ENCODE measurements around the gene TNFRSF6B.

GRCh38 chr20:63619180-63619870 is 7.6 kb downstream of the GMEB2 start:
- PRO-cap, 2 experiments = no peak in any of the 2 experiments

DNA sequence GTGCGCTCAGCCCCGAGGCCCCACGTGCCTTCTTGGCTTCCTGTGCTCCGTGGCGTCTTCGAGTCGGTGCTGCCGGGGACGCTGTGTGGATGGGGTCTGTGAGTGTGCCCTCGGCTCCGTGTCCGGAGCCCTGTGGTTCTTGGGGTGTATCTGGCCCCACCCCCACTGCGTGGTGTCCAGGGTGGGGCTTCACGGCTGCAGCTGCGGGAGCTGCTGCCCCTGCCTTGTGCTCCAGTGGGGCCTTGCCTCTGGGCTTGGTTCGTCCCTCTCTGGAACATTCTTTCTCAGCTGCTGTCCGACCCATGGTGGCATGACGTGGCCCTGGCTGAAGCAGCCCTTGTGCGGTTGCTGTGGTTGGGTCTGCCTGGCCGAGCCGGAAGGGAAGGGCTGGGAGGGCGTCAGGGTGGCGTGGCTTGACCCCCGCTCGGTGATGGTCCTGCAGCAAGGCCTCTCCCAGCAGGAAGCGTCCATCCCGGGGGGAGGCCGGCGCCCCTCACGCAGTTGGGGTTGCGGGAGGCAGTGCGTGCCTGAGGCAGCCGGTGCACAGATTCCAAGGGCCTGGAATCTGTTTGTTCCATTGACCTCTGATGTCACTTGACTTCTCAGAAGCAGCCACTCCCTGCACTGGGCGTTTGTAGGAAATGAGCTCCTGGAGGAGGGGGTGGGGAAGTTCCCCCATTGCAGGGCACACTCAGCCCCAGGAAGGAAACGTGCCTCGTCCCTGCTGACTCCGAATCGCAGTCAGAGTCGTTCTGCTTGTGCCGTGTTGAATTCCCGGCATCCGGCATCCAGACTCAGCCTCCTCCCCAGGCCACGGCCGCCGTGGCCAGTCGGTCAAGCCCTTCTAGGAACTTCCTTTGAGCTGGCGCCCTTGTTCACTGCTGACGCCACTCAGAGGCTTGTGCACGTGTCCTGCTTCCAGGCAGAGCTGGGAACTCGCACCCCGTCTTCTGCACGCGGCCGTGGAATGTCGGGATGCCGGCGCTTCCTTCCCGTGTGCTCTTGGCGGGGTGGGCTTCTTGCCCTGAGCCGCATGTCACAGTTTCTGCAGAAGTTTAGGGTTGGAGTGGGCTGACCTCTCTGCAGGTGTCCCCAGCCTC is 9.8 kb upstream of the TNFRSF6B start:
- PRO-cap, 2 experiments = peak in 2 of 2 experiments; most common plus-strand start position 955 of the sequence (in 2); most common minus-strand start position 271 of the sequence (in 2)

GRCh38 chr20:63687398-63687791 is 9.1 kb upstream of the TNFRSF6B start:
- PRO-cap, 2 experiments = no peak in any of the 2 experiments

GRCh38 chr20:63696113-63697058 is at the start of gene TNFRSF6B:
Gene TNFRSF6B (plus strand): TSS chr20:63696652.
- PRO-cap, 2 experiments = peak in 1 of 2 experiments; most common plus-strand start chr20:63696651 (in 1)

GRCh38 chr20:63697996-63698760 is 1.7 kb downstream of the TNFRSF6B start:
- PRO-cap, 2 experiments = no peak in any of the 2 experiments

DNA sequence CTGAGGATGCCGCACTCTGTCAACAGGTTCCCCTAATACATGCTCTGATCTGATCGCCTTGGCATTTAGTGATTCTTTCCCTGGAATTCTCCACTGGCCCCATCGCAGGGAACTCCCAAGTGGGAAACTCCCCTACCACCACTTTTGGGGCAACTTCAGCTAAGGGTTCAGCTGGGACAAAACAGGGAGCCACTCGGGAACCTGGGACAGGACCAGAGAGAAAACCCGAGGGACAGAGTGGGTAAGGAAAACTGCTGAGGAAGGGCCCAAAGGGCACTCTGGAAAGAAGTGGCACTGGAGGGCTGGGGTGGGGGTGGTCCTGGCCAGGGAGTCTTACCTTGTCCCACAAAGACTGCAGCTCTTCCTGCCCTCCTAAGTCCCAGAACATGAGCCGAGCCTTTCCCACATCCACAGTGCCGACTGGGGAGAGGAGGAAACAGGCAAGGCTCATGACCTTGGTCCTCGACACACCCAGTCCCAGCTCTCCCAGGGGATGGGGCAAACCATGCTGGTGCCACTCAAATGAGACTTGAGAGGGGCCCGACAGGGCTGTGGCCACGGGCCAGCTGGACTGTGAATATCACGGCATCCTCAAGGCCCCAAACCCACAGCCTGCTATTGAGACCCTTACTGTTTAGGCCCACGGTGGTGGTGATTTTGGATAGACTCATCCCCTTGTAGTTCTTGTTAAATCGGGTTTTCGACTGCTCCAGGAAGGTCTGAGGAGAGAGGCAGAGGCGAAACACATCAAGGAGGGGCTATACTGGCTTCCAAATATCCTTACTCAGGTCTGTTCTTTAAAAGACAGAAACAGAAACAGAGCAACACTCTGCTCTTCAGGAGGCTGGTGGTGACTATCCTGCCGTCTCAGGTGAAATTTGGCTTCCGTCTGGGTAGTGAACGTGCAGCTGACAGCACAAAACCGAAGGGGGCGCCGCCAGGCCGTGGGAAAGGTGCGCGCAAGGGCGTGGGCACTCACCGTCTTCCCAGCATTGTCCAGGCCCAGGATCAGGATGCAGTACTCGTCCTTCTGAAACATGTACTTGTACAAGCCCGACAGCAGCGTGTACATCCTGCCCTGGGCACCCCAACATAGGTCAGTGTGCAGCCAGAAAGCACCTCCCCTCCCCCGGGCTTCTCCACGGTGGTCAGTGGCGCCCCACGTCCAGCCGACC is 1.4 kb downstream of the ARFRP1 start:
- PRO-cap, 2 experiments = no peak in any of the 2 experiments

DNA sequence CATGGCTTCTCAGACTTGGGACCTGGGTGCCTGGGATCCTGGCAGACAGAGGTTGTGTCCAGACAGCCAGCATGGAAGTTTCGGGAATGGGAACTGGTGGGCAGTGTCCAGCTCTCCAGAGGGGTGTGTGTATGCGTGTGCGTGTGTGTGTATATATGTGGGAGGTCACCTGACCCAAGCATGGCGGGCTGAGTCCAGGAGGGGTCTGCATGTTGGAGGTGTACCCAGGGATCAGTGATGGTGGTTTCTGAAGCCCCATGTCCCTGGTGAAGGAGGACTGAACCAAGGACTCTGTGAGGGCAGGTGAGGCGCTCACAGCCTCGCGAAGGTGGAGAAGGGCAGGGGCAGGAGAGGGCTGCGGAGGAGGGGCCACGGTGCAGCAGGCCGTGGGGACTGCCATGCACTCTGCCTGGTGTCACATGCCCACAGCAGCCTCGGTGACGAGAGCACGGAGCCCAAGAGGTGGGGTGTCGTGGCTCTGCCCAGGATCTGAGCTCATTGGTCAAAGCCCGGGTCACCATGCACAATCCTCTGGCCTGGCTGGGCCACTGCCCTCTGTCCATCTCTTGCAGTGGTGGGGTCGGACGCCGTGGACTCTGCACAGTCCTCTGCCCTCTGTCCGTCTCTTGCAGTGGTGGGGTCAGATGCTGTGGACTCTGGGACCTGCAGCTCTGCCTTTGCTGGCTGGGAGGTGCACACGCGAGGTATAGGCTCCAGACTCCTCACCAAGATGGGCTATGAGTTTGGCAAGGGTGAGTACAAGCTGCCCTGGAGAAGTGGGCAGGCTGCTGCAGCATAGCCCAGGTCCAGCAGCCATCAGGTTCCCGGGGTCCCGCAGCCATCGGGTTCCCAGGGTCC is 2.2 kb upstream of the LIME1 start:
- PRO-cap, 2 experiments = no peak in any of the 2 experiments

DNA sequence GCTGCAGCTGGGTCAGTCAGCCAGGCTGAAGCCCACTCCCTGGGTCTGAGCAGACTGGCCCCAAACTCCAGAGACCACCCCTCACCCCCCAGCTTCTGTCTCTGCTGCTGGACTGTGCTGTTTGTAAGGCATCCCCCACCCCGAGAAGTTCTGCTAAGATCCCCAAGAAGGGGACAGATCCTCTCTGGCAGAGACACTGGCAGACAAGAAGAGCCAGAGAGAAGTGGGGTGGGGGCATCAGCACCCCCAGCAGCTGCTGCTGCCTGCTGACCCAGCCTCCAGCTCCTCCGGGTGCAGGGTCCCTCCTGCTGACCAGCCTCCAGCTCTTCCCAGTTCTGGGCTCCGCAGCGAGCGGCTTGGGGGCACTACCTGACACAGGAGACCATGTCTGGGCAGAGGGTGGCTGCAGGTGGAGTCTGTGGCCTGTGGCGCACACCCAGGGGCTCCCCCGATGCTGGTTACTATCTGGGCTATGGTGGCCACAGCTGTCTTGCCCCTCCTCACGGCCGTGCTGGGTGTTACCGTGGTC is 363 bp downstream of the LIME1 start:
- PRO-cap, 2 experiments = no peak in any of the 2 experiments

DNA sequence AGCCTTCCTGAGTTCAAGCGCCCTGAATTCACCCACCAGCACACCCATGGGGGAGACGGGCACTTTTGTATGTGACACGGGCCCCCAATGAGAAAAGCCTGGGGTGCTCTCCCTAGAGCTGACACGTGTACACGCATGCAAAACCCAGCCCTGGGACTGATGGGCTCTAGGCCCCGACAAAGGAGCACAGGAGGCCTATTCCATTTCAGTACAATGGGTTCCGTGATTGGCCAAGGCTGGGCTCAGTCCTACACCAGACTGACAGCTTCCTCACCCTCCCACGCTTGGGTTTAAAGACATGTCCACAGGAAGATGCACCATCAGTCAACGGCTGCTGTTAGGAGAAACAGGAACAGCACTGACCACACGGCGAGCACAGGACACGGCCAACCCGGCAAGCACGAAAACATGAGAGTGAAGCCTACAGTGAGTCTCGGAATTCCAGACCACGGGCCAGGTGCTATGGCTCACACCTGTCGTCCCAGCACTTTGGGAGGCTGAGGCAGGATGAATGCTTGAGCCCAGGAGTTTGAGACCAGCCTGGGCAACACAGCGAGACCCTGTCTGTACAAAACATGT is 8.7 kb downstream of the ZBTB46 start:
- PRO-cap, 2 experiments = peak in 2 of 2 experiments; most common plus-strand start position 320 of the sequence (in 2)

- PRO-cap, 2 experiments = peak in 1 of 2 experiments; most common plus-strand start chr20:63864022 (in 1); most common minus-strand start chr20:63864180 (in 1)
These were observed 1.1 kb upstream of the TPD52L2 start for GRCh38 chr20:63863745-63864687.

DNA sequence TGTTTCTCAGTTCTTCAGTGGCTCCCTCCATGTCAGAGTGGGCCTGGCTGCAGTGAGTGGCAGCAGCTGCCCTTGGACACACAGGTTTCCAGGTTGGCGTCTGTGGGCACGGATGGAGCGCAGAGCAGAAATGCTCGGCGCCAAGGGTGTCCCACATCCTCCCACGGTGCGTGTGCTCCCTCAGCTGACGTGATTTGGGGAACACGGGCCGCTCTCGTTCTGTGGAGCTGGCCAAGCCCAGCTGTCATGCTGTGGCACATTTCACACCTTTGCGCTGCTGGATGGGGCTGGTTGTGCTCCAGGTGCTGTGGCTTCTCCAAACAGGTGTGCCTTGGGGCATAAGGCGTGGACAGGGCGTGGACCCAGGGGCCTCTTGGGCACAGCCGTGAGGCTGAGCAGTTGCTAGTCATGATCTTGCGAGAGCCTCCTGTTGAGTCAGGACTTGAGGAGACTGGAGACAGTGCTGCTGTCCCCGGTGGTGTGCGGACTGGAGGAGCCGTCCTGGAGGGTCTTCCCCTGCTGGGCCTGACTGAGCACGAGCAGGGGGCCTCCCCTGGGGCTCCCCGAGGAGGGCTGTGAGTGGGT is 9.5 kb upstream of the DNAJC5 start:
- PRO-cap, 2 experiments = no peak in any of the 2 experiments

- PRO-cap, 2 experiments = no peak in any of the 2 experiments
These were observed 5.7 kb upstream of the DNAJC5 start for GRCh38 chr20:63888852-63889905.

- PRO-cap, 2 experiments = no peak in any of the 2 experiments
These were observed 2.4 kb upstream of the DNAJC5 start for GRCh38 chr20:63892522-63893030.

DNA sequence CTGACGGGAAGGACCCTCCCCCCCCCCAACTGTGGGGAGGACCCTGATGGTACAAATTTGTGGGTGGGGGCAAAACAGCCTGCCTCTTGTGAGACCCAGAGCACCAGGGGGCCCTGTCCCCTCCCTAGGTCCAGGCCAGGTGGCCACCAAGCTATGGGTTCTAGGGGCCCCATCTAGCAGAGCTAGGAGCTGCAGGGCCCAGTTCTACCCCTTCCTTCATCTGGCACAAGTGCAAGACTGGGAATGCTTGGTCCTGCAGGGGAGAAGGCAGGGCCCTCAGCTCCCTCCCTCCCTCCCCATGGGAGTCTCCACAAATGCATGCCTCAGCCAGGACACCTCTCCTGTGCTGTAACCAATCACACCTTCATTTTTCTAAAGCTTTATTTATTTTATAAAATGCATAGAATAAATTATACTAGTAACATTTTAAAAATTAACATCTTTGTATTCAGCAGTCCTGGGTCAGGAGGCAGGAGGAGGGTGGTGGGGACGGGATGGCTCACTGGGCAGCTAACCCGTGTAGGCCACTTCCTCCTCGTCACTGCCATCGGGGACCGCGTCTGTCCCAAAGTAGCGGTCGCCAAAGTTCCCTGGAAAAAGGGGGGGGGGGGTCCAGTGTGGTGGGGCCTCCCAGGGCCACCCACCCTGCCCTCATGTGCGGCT is 16.6 kb downstream of the UCKL1 start:
- PRO-cap, 2 experiments = no peak in any of the 2 experiments

DNA sequence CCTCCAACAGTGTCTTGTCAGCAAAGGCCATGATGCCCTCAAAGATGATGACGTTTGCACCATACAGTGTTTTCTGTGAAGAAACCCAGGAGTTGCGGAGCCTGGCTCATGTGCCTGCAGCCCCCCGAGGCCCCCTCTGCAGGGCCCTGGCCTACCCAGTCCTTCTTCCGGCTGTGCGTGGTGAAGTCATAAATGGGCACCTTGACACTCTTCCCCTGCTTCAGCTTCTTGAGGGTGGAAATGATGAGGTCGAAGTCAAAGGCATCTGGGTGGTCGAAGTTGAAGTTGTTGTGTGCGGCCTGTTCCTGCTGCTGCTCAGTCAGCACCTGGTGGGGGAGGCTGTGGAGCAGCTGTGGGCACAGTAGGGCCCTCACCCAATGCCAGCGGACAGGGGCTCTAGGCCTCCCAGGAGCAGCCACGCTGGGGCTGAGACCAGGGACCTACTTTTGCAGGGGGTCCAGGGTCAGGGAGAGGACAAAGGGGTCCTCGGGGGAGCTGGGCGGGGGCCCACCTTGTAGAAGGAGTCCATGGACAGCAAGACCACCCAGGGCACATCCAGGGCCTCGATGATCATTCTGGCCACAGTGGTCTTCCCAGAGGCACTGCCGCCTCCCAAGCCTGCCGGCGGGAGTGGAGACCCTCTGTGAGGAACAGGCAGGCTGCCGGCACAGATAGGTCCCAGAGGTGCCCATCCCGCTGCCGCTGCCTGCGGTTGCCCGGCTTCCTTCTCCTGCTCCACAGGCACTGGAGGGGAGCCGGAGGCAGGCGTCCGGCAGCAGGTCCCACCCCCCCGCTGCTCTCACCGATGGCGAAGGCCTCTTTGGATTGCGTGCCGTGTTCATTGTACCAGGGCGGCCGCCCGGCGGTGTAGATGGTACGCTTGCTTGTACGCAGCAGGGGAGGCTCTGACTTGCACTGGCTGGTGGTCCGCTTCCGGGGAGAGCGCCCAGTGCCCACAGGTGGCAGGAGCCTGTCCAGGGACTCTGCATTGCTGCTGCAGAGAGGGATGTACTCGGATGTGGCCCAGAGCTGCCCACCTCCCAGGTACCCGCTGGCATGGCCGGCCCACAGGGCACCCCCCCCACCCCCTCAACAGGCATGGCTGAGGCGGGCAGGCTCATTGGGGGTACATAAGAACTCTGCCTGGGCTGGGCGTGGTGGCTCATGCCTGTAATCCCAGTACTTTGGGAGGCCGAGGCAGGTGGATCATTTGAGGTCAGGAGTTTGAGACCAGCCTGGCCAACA is 10.1 kb downstream of the UCKL1 start:
- PRO-cap, 2 experiments = no peak in any of the 2 experiments

DNA sequence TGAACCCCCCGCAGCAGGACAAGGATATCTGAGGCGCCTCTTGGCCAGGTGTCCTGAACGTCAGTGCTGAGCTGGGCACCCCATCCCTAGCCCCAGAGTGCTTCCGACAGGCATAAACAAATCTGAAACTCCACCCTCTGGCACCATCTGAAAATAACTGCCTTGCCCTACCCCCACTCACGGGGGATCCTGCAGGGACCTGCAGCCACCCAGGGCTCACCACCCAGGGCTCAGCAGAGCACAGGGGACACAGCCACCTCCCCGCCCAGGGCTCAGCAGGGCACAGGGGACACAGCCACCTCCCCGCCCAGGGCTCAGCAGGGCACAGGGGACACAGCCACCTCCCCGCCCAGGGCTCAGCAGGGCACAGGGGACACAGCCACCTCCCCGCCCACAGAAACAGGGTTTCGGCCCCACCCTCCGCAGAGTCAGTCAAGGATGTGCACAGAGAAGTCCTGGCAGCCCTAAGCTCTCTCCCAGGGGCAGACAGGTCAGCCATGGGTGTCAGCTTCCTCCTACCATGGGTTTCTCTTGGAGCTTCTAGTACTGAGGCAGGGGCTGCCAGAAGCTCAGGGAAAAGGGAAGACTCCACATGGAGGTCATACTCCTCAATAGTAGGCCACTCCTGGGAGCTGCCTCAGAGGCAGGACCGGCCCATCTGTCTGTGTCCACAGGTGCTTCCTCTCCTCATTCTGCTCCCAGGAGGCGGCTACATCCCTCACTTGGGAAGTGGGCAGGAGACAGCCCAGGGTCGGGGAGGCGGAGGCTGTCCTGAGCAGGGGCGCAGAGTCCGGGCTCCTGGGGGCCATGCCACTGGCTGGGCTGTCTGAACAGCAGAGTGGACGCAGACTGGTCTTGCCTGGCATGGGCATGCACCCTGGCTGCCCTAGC is 4.6 kb downstream of the UCKL1 start:
- PRO-cap, 2 experiments = no peak in any of the 2 experiments

DNA sequence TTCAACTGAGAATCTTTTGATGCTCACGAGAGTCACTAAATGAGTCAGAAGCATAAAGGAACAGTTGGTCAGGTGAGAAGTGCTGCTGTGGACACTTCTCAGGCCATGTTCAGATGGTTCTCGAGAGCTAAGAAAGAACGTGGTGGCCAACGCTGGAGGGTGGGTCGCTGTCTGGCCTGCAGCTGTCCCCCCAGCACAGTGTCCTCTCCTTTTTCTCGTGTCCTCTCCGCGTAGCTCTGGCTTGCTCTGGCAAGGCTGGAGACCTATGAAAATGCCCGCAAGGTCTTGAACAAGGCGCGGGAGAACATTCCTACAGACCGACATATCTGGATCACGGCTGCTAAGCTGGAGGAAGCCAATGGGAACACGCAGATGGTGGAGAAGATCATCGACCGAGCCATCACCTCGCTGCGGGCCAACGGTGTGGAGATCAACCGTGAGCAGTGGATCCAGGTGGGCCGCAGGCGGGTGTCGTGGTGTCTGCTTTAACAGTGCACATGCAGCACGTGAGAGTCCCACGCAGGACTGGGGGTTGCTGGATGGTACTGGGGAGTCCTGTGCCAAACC is 24.8 kb upstream of the C20orf204 start:
- PRO-cap, 2 experiments = no peak in any of the 2 experiments

DNA sequence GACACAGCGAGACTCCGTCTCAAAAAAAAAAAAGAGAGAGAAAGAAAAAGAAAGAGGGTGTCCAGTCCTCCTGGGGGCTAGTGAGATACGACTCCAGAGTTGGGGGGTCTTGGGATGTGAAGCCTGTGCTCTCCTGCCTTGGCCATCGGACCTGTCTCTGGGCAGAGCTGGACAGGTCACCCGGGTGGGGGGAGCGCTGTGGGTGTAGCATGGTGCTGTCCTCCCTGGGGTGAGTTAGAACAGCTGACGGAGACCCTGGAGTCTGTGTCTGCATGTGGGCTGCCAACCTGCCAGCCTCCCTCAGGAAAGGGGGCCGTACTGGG is 2.5 kb downstream of the SOX18 start:
- PRO-cap, 2 experiments = no peak in any of the 2 experiments

DNA sequence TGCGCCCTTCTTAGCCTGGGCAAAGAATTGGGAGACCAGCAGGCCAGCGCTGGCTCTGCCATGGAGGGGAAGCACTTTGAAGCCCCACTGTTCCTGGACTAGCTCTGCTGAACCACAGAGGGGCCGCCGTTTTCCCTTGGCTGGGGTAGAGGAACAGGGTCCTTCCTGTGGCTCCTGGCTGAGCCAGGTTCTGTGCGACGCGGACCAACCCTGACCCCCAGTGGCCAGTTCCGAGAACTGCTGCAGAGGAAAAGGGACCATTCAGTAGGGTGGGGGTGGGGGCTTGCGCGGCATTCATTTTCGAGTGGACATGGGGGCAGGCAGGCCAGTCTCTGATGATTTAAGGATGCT is 13.0 kb upstream of the NPBWR2 start:
- PRO-cap, 2 experiments = no peak in any of the 2 experiments

DNA sequence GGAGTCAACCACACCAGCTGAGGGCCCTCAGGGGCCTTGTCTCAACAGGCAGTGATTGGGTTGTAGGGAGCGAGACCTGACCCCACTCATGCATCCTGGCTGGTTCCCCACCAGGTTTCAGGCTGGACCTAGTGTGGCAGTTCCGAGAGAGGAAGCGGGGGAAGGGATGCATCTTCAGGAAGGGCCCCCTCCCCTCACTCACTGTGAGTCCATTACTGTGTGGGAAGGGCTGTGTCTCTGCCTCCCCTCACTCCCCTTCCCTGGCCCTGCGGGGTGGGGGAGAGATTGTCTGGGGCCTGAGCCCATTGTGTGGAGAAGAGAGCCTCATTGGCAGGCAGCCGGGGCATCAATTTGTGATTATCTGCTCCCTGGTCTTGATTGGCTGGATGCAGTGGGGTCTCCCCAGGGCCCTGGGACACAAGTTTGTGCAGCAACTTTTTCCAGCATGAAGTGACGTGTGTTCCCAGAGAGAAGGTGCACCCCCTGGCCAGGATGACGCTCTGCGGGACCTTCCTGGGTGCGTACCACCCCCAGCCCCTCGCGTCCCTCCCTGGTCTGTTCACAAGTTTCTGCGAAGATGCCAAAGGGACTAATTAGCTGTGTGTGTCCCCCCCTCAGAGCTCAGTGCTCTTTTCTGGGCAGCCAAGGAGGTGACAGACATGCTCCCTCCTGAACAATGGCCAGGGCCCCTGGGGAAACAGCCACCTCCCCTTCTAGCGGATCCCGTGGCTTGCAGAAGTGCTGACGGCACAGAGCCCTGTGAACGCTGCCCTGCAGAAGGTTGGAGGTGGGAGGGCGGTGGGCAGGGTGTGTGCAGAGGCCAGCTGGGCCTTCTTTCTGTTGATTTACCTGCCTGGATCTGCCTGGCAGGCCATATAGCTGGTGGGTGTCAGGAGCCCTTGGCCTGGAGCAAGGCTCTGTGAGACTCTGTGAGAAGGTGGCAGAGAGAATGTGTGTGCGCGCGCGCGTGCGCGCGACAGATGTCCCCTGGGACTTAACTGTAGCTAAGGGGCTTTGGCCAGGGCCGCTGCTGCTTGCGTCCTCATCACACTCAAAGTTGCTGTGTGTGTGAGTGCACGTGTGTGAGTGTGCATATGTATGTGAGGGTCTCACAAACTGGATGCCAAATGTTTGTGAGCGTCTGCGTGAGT is 3.8 kb upstream of the MYT1 start:
- PRO-cap, 2 experiments = no peak in any of the 2 experiments